Aortic smooth muscle cell (primary cell): ENCODE results near the gene XAGE5.

DNA sequence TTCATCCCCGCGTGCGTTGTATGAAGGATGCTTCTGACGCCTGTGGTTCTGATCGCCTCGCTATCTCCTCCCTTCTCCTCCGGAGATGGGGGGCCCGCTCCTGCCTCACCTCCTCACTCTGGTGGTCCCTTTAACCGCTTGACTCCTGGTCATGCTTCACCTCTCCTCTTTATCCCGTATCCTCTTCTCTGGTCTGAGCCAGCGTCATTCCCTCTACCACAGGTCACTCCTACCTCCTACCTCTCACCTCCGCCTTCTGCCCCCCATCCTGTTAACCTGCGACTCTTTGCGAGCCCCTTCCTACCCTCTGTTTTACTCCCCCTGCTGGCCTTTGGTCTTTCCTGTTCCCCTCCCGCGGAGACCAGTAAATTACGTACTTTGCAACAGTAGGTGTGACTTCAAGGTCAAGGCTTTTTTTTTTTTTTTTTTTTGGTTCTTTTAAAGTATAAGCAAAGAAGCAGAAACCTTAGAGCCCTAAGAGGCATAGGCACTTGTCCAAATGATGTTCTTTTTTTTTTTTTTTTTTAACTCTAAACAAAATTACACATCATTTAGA is 60.1 kb downstream of the GSPT2 start:
- RRBS = no CpG with 5 or more reads among the region's 17 CpGs

- RRBS = no CpG with 5 or more reads among the region's 2 CpGs
These were observed 67.2 kb downstream of the GSPT2 start for GRCh38 chrX:51810386-51810847.

DNA sequence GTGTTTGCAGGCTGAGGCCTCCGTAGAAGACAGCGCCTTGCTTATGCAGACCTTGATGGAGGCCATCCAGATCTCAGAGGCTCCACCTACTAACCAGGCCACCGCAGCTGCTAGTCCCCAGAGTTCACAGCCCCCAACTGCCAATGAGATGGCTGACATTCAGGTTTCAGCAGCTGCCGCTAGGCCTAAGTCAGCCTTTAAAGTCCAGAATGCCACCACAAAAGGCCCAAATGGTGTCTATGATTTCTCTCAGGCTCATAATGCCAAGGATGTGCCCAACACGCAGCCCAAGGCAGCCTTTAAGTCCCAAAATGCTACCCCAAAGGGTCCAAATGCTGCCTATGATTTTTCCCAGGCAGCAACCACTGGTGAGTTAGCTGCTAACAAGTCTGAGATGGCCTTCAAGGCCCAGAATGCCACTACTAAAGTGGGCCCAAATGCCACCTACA is 1.6 kb downstream of the MAGED1 start:
- RRBS = no CpG with 5 or more reads among the region's 5 CpGs

DNA sequence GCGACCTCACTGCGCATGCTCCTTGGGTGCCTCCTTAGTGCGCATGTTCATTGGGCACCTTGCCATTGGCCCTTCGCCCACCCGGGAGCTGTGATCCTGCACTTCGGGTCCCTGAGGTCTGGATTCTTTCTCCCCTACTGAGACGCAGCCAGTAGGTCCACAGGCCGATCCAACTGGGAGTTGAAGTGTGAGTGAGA is at the start of gene XAGE5:
Gene XAGE5 (plus strand): TSS at position 62 of the 197 bp plus-strand sequence.
- RRBS = no CpG with 5 or more reads among the region's 8 CpGs

GRCh38 chrX:53055573-53056025 is 7.0 kb downstream of the GPR173 start:
- RRBS = no CpG with 5 or more reads among the region's 2 CpGs

GRCh38 chrX:53083345-53083691 is 1.2 kb downstream of the TSPYL2 start:
- RRBS = no CpG with 5 or more reads among the region's 5 CpGs

DNA sequence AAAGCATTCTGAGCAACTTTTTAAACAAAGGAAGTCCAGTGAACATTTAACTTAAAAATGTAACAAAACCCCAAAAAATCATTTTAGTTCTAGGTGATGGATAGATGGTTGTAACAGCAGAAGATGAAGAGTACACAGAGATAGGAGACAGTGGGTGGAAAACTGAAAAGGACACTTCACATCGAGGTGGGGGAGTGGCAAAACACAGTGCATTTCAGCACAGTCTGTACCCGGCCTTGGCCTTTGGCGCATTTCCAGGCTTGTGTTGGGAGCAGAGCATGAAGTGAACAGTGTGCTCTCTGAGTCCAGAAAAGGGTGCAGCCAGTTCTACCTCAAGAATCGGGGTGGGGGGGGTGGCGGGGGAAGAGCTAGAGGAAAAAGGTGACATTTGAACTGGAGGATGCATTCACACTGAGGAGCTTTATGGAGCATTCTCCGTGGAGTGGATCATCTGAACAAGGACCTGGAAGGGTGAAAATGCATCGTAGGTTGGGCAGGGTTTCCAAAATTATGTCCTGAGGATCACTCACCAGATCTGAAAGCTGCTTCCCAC is 4.3 kb downstream of the TSPYL2 start:
- RRBS = no CpG with 5 or more reads among the region's 7 CpGs

- RRBS = no CpG with 5 or more reads among the region's 11 CpGs
These were observed 41.4 kb downstream of the IQSEC2 start for GRCh38 chrX:53279744-53280223.

GRCh38 chrX:53284437-53285125 is 36.6 kb downstream of the IQSEC2 start:
- RRBS = 0% methylated on average over 1 of the region's 10 CpGs

GRCh38 chrX:53380341-53380701 is 42.1 kb downstream of the SMC1A start:
- RRBS = no CpG with 5 or more reads among the region's 4 CpGs

- RRBS = no CpG with 5 or more reads among the region's 9 CpGs
These were observed 26.4 kb downstream of the SMC1A start for GRCh38 chrX:53395848-53396716.

- RRBS = no CpG with 5 or more reads among the region's 13 CpGs
These were observed 512 bp downstream of the RIBC1 start for GRCh38 chrX:53423085-53423685.

DNA sequence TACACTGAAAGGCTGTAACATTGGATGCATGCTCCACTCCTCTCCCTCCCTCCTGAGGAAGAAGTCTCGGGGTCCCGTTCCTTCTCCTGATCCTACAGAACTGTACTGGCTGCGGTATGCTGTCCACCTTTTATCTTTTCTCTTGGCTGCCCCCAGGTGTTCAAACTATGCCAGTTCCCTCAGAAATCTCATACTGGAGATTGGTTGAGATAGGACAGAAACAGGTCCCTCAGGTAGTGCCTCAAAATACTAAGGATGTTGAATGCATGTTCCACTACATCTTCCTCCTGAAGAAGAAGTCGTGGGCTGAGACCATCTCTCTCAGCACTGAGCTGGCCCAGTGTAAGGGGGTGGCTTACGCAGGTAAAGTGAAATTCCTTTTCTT is 145.4 kb upstream of the HUWE1 start:
- RRBS = no CpG with 5 or more reads among the region's 5 CpGs

- RRBS = no CpG with 5 or more reads among the region's 8 CpGs
These were observed 28.8 kb upstream of the PHF8 start for GRCh38 chrX:54073116-54073479.

GRCh38 chrX:54093153-54093512 is 48.9 kb upstream of the PHF8 start:
- RRBS = no CpG with 5 or more reads among the region's 1 CpG

- RRBS = no CpG with 5 or more reads among the region's 18 CpGs
These were observed 472 bp downstream of the TSR2 start for GRCh38 chrX:54440552-54441199.

GRCh38 chrX:54448649-54449080 is 8.5 kb downstream of the TSR2 start:
- RRBS = no CpG with 5 or more reads among the region's 12 CpGs

DNA sequence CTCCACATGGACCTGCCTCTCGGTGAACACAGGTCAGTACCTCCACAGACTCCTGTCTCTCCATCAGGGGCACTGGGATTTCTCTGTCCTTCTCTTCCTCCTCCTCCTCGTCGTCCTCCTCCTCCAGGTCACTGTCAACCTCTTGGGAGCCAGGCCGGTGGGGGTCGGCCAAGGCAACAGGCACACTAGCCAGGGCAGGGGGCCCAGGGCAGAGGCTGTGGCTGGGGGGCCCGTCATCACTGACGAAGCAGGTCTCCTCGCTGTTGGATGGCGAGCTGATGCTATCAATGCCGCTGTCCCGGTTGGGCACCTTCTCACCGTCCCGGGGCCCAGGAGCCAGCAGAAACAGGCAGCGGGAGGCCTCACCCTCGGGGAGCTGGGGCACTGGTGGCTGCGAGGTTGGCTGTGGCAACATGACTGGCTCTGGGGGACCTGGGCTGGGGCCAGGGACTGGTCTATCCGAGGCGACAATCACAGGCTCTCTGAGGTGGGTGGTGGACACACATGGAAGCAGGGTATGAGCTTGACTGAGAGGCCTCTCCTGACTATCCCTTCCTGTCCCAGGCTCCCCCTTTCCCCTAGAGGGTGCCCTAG is 26.0 kb downstream of the FGD1 start:
- RRBS = no CpG with 5 or more reads among the region's 18 CpGs

DNA sequence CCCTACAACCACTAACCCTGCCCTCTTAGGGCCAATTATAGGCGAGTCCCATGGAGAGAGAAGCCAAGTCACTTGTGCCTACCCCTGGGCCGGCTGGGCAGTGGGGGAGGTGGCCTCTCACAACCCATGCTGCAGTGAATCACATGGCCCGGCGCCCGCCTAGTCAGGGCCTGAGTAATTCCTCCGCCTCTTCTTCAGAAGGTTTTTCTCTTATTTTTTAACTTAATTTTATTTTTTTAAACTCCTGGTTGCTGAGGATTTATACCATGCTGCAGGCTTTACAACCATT is 3.6 kb downstream of the FGD1 start:
- RRBS = 3% methylated on average over 2 of the region's 6 CpGs

DNA sequence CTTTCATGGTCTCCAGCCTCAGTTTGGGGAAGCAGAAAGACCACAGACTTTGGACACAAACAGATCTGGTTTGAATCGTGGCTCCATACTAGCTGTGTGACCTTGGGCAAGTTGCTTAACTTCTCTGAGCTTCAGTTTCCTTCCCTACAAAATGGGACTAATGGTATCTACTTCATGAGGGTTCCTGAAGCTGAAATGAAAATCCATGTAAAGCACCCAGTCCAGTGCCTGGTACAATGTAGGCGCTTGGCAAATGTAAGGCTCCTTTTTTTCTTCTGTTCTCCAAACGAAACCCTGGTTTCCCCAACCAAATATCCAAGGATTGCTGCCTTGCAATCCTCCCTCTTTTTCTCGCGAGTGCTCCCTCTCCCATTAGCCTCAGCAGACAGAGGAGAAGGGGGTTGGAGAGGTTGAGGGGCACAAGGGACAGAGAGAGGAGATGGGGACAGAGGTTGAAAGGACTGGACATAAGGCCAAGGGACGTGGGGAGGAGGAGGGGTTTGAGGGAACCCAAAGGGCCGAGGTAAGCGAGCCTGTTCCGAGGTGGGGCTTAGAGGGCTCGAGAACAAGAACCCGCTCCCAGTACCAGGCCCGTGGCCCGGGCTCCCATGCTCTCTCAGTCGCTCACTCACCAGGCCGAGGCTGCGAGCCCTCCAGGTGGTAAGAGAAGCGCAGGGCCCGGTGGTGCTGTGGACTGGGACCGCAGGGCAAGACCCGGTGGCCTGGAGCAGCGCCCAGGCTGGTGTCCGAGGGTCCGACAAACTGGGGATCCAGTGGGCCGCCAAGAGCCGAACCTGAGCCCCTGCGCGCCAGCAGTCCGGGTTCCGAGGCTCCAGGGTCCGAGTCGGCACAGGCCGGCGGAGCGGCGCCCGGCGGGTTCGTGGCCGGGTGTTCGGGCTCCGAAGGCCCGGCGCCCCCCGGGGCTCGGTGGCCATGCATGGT is 1.3 kb downstream of the FGD1 start:
- RRBS = 1% methylated on average over 12 of the region's 45 CpGs